Kidney epithelial cell (primary cell): Measurements from ENCODE around the genes TTC33, SELENOP and PAIP1.

DNA sequence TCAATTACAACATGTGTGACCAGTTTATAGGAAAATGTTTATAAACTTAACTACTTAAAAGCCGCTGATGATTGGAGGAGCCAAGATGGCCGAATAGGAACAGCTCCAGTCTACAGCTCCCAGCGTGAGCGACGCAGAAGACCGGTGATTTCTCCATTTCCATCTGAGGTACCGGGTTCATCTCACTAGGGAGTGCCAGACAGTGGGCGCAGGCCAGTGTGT lies 362.7 kb upstream of the DAB2 start:
- RAMPAGE, long total RNA, result no peak
- RRBS, result no CpG with 5 or more reads among the region's 8 CpGs

- RAMPAGE, long total RNA, result no peak
- RRBS, result no CpG with 5 or more reads among the region's 4 CpGs
Observed at GRCh38 chr5:40033340-40033855, 608.6 kb upstream of the DAB2 start.

- RAMPAGE, long total RNA, result no peak
- RRBS, result no CpG with 5 or more reads among the region's 3 CpGs
Observed at GRCh38 chr5:40386340-40386815, 293.3 kb upstream of the PTGER4 start.

GRCh38 chr5:40680045-40680246 lies 231 bp downstream of the PTGER4 start:
- RAMPAGE, long total RNA, result no peak
- RRBS, result no CpG with 5 or more reads among the region's 16 CpGs

- RAMPAGE, long total RNA, result no peak
- RRBS, result no CpG with 5 or more reads among the region's 1 CpG
Observed at GRCh38 chr5:40684419-40685042, 4.8 kb downstream of the PTGER4 start.

GRCh38 chr5:40686497-40686953 lies 6.8 kb downstream of the PTGER4 start:
- RAMPAGE, long total RNA, result no peak
- RRBS, result no CpG with 5 or more reads among the region's 1 CpG

GRCh38 chr5:40755317-40756501 lies at the start of gene TTC33:
TSS of gene TTC33 (minus strand) at chr5:40755961.
- RAMPAGE, long total RNA, result start-site peak on the minus strand at chr5:40755893-40755949, 252 and 300 reads in 2 replicates
- RRBS, result no CpG with 5 or more reads among the region's 86 CpGs

GRCh38 chr5:40895079-40896211 lies 13.9 kb upstream of the C7 start:
- RAMPAGE, long total RNA, result no peak
- RRBS, result no CpG with 5 or more reads among the region's 14 CpGs

GRCh38 chr5:41193403-41194664 lies 19.5 kb downstream of the C6 start:
- RAMPAGE, long total RNA, result no peak
- RRBS, result no CpG with 5 or more reads among the region's 10 CpGs

GRCh38 chr5:41211431-41211881 lies 1.9 kb downstream of the C6 start:
- RAMPAGE, long total RNA, result no peak
- RRBS, result no CpG with 5 or more reads among the region's 4 CpGs

DNA sequence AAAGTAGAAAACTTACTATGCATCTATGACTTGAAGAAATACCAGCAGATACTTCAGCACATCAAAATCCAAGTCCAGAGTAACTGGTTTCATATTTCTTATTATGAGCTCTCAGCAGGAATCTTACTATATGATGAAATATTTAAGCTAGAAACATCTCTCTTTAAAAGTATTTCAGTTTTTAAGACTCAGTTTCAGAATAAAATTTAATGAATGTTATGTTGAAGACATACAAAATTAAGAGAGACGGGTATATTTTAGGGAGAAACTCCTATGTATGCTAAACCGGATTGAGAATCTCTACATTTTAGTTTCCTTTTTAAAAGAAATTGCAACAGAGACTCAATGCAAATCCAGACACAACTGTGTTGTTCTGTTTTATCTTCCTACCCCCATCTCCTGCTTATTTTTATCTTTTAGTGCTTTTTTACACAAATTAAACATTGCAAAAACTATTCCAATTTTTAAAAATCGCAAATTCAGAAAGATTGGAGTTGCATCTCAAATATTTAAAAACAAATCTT lies 47.9 kb upstream of the C6 start:
- RAMPAGE, long total RNA, result no peak
- RRBS, result no CpG with 5 or more reads among the region's 3 CpGs

- RAMPAGE, long total RNA, result no peak
- RRBS, result no CpG with 5 or more reads among the region's 3 CpGs
Observed at GRCh38 chr5:41334736-41335085, 121.4 kb upstream of the C6 start.

- RAMPAGE, long total RNA, result no peak
- RRBS, result no CpG with 5 or more reads among the region's 1 CpG
Observed at GRCh38 chr5:42377556-42377986, 45.7 kb upstream of the GHR start.

GRCh38 chr5:42586508-42587022 lies 163.3 kb downstream of the GHR start:
- RAMPAGE, long total RNA, result no peak
- RRBS, result no CpG with 5 or more reads among the region's 4 CpGs

DNA sequence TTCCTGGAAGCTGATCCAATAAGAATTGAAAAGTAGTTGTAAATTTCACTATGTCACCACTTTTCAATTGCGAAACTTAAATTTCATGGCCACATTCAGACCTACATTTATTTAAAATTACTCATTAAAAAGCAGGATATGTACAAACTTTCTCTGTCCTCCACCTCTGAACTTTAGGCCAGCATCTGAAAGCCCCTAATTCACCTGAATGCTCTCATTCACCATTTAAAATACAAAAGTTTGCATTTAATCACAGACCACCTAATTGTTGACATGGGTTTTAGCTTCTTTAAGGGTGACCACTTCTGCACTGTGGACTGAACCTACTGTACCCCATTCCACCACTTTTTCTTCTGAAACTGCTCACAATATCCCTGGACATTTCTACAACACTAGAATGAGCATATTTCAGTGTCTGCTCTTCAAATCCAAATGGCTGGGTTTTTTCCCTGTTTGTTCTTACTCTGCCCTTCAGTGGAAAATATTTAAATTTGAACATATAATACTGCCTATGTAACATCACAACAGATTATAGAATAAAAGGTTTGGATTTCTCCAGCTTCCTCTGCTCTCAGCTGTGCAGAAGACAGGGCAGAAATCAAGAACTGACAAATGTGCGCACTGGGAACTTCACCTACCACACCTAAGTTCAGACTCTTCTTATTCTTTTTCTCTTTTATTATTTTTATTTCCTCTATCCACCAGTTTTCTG lies 509 bp downstream of the SELENOP start:
- RAMPAGE, long total RNA, result no peak
- RRBS, result no CpG with 5 or more reads among the region's 2 CpGs

DNA sequence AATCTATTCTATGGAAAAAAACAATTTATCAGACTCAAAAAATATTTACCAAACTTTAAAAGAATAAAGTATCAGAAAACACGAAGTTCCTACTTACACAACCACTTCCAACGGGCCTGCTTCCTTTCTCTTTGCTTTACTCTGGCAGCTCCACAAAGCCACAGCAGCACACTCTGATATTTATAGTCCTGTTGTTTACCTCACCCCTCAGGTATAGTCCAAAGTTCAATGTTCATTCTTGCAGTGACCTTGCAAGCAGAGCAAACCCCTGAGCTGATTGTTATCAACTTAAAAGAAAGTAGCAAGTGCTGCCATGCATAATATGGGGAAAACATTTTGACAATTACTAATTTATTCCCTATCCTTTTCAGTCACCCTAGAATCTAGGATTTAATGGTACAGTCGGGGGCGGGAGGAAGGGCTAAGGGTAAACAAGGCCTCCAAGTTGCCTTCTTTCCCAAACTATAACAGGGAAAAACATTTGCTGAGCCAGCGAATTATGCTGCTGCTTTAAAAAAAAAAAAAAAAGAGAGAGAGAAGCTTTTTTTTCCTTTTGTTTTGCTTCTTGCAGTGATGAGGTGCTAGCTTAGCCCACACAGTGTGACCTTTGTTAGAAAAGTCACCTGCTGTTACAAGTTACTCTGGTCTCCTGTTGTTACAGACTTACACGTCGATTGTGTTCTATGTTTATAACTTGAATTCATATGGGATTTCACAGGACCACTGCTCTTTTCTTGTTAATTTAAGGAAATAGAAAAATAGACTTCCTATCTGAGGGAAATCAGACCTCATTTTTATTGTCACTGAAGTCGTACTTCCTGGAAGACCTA lies at the start of gene SELENOP:
TSS of gene SELENOP (minus strand) at position 154 of the 830 bp plus-strand sequence.
- RAMPAGE, long total RNA, result no peak
- RRBS, result no CpG with 5 or more reads among the region's 8 CpGs

- RAMPAGE, long total RNA, result no peak
- RRBS, result no CpG with 5 or more reads among the region's 7 CpGs
Observed at GRCh38 chr5:42858521-42859151, 46.9 kb upstream of the SELENOP start.

DNA sequence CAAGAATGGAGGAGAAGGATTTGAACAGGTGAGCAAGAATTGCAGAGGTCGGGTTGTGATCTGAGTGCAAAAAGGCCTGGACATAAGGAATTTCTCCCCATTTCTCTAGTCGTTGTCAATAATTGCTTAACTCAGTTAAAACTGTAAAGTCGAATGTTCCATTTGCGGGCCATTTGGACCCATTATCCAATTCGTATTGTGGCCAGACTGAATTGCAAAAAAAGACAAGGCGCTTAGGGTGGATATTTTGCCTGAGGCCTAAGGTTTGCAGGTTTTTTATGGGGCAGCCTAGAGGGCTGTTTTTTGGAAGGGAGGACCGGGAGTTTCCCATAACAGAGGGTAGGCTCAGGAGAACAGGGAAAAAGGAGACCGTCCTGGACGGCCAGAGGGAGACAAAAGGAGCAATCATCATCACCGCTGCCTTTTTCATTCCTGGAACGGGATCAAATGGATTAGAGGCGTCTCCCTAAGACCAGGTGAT lies 34.4 kb upstream of the ANXA2R start:
- RAMPAGE, long total RNA, result no peak
- RRBS, result no CpG with 5 or more reads among the region's 12 CpGs

DNA sequence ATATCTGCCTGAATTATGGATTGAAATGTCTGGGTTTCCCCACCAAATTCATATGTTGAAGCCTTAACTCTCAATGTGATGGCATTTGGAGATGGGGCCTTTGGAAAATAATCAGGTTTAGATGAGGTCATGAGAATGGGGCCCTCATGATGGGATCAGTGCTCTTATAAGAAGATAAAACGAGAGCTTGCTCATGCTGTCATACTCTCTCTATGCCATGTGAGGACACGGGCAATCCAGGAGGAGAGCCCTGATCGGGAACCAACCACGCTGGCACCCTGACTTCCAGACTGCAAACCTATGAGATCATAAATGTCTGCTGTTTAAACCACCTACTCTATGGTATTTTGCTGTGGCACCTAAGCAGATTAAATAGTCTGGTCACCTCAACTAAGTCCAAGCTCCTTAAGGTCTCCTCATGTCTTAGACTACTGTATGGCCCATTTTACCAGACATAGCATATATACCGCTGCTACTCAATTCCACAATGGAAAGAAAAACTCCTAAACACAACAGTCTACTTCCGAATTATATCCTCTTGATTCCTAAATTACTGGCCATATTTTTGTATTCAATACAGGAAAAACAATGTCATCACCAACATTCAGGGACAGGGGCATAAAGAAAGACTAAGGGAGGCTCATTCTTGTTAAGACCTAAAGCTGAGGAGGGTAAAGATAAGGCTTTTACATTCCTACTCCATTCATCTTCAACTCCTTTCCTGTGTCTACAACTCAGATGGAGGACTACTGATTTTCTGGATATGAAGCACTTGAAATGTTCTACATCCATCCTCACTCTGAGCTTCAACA lies 9.8 kb downstream of the HMGCS1 start:
- RAMPAGE, long total RNA, result no peak
- RRBS, result no CpG with 5 or more reads among the region's 6 CpGs

GRCh38 chr5:43556530-43557122 lies at the start of gene PAIP1:
TSS of gene PAIP1 (minus strand) at chr5:43557077.
- RAMPAGE, long total RNA, result start-site peak on the minus strand at chr5:43556869-43556879, 57 and 74 reads in 2 replicates; start-site peak on the minus strand at chr5:43556988-43557011, 19 and 18 reads in 2 replicates
- RRBS, result 1% methylated on average over 9 of the region's 74 CpGs